GM12878 (cell line): ENCODE measurements around the gene OTULINL.

- RAMPAGE, long total RNA = no peak
- RRBS, 2 experiments = no CpG with 5 or more reads among the region's 2 CpGs
CAGE:
- cytosol, long polyA minus RNA = no peak
- cytosol, long polyA plus RNA = no peak
- long polyA plus RNA = no peak
- nucleolus, long total RNA = no peak
- nucleus, long polyA plus RNA = no peak
- nucleus, long total RNA = no peak
These were observed 984.1 kb upstream of the CTNND2 start for GRCh38 chr5:12888389-12888700.

GRCh38 chr5:14148765-14149461 lies 5.8 kb downstream of the TRIO start:
- RAMPAGE, long total RNA = no peak
- RRBS, 2 experiments = no CpG with 5 or more reads among the region's 11 CpGs
CAGE:
- cytosol, long polyA minus RNA = no peak
- cytosol, long polyA plus RNA = no peak
- long polyA plus RNA = no peak
- nucleolus, long total RNA = no peak
- nucleus, long polyA plus RNA = no peak
- nucleus, long total RNA = no peak

DNA sequence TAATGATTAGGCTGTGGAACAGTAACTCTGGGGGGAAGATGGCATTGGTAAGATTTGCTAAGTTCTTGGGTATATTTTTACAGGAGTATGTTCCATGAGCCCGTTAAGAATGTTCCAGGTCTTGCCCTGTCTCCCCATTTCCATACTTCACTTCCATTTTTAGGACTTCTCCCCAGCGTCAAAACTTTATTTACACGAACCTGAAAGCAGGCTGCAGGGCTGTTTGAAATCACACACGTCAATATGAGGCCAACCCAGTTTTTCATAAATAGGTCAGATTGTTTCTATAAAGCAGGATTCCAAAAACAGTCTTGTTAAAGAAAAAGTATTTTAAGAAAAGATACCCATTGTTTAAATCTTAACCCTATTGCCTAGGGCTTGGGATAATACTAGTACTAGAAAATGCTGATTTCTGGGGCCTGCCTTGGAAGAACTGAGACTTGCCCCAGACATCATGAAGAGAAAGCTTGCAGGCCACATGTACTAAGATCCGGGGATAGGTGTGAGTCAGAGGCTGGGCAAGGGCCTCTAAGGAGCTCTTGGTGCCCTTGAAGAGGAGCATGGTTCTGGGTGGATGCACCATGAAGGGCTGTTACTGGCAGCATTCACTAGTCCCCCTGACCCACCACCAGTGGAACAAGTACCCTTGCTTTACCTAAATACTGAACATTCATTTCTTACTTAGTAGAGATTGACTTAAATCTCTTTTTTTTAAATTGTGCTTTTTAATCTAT lies 24.2 kb downstream of the TRIO start:
- RAMPAGE, long total RNA = no peak
- RRBS, 2 experiments = no CpG with 5 or more reads among the region's 5 CpGs
CAGE:
- cytosol, long polyA minus RNA = no peak
- cytosol, long polyA plus RNA = no peak
- long polyA plus RNA = no peak
- nucleolus, long total RNA = no peak
- nucleus, long polyA plus RNA = no peak
- nucleus, long total RNA = no peak

DNA sequence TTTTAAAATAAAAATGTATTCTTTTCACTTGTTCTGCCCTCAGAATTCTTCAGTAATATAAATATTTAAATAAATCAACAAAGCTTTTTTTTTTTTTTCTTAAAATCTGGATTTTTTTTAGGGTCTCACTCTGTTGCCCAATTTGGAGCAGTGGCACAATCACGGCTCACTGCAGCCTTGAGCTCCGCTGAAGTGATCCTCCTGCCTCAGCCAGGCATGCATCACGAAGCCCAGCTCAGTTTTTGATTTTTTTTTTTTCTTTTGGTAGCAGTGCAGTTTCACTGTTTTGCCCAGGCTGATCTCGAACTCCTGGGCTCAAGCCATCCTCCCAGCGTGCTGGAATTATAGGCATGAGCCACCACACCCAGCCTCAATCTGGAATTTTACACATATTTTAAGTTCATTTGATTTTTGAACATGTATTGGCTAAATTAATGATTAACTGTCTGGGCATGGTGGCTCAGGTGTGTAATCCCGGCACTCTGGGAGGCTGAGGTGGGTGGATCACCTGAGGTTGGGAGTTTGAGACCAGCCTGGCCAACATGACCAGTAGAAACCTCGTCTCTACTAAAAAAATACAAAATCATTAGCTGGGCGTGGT lies 36.3 kb downstream of the TRIO start:
- RAMPAGE, long total RNA = no peak
- RRBS, 2 experiments = no CpG with 5 or more reads among the region's 8 CpGs
CAGE:
- cytosol, long polyA minus RNA = no peak
- cytosol, long polyA plus RNA = no peak
- long polyA plus RNA = no peak
- nucleolus, long total RNA = no peak
- nucleus, long polyA plus RNA = no peak
- nucleus, long total RNA = no peak

DNA sequence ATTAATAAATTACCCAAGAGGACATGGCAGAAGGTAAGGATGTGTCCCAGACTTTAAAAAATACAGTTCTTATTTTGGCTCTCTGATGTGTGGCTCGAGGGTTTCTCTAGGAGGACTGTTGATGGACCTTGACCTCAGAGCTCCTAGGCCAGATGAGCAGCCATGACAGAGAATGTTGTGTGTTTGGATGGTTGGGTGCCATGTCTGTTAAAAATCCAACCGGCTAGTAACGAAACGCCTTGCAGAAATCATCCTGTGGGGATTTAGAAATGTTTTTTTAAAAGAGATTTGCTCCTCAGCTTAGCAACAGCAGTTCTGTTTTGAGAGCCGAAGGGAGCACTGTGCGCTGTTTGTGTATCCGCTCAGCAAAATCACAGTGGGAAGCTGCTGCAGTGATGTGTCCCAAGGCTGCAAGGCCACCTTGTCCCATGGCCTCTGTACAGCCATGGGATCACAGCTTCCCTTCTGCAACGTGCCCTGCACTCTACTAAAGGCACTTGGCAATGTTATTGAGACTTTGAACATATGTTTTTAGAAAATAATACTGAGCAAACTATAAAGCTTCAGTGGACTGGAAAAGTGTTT lies 40.9 kb downstream of the TRIO start:
- RAMPAGE, long total RNA = no peak
- RRBS, 2 experiments = no CpG with 5 or more reads among the region's 8 CpGs
CAGE:
- cytosol, long polyA minus RNA = no peak
- cytosol, long polyA plus RNA = no peak
- long polyA plus RNA = no peak
- nucleolus, long total RNA = no peak
- nucleus, long polyA plus RNA = no peak
- nucleus, long total RNA = no peak

- RAMPAGE, long total RNA = no peak
- RRBS, 2 experiments = no CpG with 5 or more reads among the region's 4 CpGs
CAGE:
- cytosol, long polyA minus RNA = no peak
- cytosol, long polyA plus RNA = no peak
- long polyA plus RNA = no peak
- nucleolus, long total RNA = no peak
- nucleus, long polyA plus RNA = no peak
- nucleus, long total RNA = no peak
These were observed 56.7 kb downstream of the TRIO start for GRCh38 chr5:14199745-14200257.

DNA sequence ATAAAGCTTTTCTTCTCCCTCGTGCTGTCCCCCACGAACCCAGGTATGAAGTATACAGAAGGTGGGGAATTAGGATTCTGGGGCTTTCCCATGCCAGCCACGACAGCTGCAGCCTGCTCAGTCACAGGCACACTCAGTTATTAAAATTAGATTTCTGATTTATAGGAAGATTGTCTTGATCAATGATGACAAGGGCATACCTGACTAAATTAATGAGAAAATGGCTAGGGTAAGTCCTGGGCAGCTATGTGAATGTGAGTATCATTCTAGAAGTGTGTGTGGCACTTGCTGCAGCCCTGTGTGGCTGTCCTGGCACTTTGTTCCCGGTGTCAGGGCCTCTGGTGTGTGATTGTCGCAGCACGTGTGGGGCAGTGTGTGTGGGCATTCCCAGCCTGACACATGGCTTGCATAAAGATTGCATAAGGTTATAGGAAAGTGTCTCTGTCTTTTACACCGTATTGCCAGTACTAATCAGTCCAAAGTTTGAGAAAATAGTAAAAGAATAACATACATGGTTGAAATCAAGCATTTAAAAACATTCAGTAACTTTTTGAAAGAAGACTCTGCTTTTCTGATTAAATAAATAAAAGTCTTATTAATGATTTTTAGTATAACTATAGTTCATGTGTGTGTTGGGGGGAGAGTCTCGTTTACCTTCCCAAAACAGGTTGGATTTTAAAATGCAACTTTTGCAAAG lies 74.4 kb downstream of the TRIO start:
- RAMPAGE, long total RNA = no peak
- RRBS, 2 experiments = no CpG with 5 or more reads among the region's 8 CpGs
CAGE:
- cytosol, long polyA minus RNA = no peak
- cytosol, long polyA plus RNA = no peak
- long polyA plus RNA = no peak
- nucleolus, long total RNA = no peak
- nucleus, long polyA plus RNA = no peak
- nucleus, long total RNA = no peak

DNA sequence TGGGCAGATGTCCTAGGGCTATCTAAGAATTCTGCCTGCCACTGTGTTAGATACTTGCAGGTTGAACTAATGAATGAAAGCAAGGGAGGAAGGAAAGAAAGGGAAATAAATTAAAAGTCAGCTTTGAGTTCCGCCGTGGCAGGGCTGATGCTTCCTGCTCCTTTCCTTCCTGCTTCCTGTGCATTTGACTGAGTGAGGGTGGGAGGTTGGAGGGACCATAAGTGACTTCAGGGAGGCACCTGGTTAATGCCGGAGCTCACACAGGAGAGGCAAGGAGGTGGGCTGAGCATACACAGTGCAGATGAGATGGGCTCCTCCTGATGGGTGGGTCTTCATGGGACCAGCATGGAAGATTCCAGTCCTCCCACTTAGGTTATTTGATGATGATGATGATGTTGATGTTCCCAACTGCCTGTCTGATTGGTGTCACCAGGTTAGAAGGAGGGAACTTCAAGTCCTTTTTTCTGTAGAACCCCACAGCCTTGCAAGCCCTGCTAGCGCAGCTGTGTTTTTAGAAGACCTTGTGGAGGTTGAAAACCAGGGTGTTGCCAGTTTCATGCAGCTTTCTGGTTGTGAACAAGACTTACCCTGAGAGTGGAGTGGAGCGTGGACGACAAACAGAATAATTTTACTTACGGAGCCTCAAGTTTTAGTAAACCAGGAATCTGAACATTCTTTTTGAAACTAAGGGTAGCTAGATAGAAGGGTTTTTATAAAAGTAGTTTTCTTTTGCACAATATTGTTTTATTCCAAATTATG lies 82.9 kb downstream of the TRIO start:
- RAMPAGE, long total RNA = no peak
- RRBS, 2 experiments = no CpG with 5 or more reads among the region's 7 CpGs
CAGE:
- cytosol, long polyA minus RNA = no peak
- cytosol, long polyA plus RNA = no peak
- long polyA plus RNA = no peak
- nucleolus, long total RNA = no peak
- nucleus, long polyA plus RNA = no peak
- nucleus, long total RNA = no peak

GRCh38 chr5:14296903-14297265 lies 153.7 kb downstream of the TRIO start:
- RAMPAGE, long total RNA = no peak
- RRBS, 2 experiments = no CpG with 5 or more reads among the region's 11 CpGs
CAGE:
- cytosol, long polyA minus RNA = no peak
- cytosol, long polyA plus RNA = no peak
- long polyA plus RNA = no peak
- nucleolus, long total RNA = no peak
- nucleus, long polyA plus RNA = no peak
- nucleus, long total RNA = no peak

DNA sequence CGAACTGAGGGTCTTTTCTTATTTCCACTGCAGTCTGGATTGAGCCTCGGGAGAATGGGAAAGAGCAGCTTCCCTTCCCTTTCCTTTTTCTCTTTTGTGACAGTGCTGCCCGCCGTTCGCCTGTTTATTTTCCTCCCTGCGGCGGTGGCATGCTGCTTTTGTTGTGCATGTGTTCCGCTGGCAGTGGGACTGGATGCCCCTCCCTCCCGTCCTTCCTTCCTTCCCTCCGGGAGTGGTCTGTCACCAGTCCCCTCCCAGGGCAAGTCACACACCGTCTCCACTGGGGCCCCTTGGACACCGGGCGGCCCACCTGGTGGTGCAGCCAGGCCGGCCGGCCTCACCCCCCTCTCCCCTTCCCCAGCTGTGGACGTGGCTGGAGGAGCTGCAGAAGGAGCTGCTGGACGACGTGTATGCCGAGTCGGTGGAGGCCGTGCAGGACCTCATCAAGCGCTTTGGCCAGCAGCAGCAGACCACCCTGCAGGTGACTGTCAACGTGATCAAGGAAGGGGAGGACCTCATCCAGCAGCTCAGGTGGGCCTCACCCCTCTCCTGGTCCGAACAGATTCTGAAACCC lies 214.8 kb downstream of the TRIO start:
- RAMPAGE, long total RNA = no peak
- RRBS, 2 experiments = 98% methylated on average over 3 of the region's 24 CpGs
CAGE:
- cytosol, long polyA minus RNA = no peak
- cytosol, long polyA plus RNA = no peak
- long polyA plus RNA = no peak
- nucleolus, long total RNA = no peak
- nucleus, long polyA plus RNA = no peak
- nucleus, long total RNA = no peak

GRCh38 chr5:14440120-14440496 lies 141.5 kb upstream of the OTULINL start:
- RAMPAGE, long total RNA = no peak
- RRBS, 2 experiments = no CpG with 5 or more reads among the region's 8 CpGs
CAGE:
- cytosol, long polyA minus RNA = no peak
- cytosol, long polyA plus RNA = no peak
- long polyA plus RNA = no peak
- nucleolus, long total RNA = no peak
- nucleus, long polyA plus RNA = no peak
- nucleus, long total RNA = no peak

DNA sequence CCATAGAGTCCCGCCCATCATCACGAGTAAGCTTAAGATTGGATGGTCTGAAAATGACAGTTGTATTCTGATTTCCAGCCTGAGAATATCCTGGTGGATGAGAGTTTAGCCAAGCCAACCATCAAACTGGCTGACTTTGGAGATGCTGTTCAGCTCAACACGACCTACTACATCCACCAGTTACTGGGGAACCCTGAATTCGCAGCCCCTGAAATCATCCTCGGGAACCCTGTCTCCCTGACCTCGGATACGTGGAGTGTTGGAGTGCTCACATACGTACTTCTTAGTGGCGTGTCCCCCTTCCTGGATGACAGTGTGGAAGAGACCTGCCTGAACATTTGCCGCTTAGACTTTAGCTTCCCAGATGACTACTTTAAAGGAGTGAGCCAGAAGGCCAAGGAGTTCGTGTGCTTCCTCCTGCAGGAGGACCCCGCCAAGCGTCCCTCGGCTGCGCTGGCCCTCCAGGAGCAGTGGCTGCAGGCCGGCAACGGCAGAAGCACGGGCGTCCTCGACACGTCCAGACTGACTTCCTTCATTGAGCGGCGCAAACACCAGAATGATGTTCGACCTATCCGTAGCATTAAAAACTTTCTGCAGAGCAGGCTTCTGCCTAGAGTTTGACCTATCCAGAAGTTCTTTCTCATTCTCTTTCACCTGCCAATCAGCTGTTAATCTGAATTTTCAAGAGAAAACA lies 73.6 kb upstream of the OTULINL start:
- RAMPAGE, long total RNA = no peak
- RRBS, 2 experiments = no CpG with 5 or more reads among the region's 25 CpGs
CAGE:
- cytosol, long polyA minus RNA = no peak
- cytosol, long polyA plus RNA = no peak
- long polyA plus RNA = no peak
- nucleolus, long total RNA = no peak
- nucleus, long polyA plus RNA = no peak
- nucleus, long total RNA = no peak

- RAMPAGE, long total RNA = no peak
- RRBS, 2 experiments = 2% methylated on average over 60 to 61 of the region's 132 CpGs
CAGE:
- cytosol, long polyA minus RNA = no peak
- cytosol, long polyA plus RNA = no peak
- long polyA plus RNA = no peak
- nucleolus, long total RNA = no peak
- nucleus, long polyA plus RNA = no peak
- nucleus, long total RNA = no peak
These were observed at the start of gene OTULINL for GRCh38 chr5:14581376-14582586. TSS of gene OTULINL (plus strand) at chr5:14581792.

- RAMPAGE, long total RNA = no peak
- RRBS, 2 experiments = no CpG with 5 or more reads among the region's 12 CpGs
CAGE:
- cytosol, long polyA minus RNA = no peak
- cytosol, long polyA plus RNA = no peak
- long polyA plus RNA = no peak
- nucleolus, long total RNA = no peak
- nucleus, long polyA plus RNA = no peak
- nucleus, long total RNA = no peak
These were observed 11.5 kb upstream of the OTULIN start for GRCh38 chr5:14652878-14653656.

GRCh38 chr5:14668235-14668857 lies 3.8 kb downstream of the OTULIN start:
- RAMPAGE, long total RNA = no peak
- RRBS, 2 experiments = 2 to 3% methylated on average over 2 of the region's 7 CpGs
CAGE:
- cytosol, long polyA minus RNA = no peak
- cytosol, long polyA plus RNA = no peak
- long polyA plus RNA = start-site peak on the plus strand at chr5:14668477-14668682, 96 and 79 reads in 2 replicates
- nucleolus, long total RNA = start-site peak on the plus strand at chr5:14668574-14668591, 31 reads
- nucleus, long polyA plus RNA = start-site peak on the plus strand at chr5:14668510-14668644, 102 and 121 reads in 2 replicates
- nucleus, long total RNA = no peak

DNA sequence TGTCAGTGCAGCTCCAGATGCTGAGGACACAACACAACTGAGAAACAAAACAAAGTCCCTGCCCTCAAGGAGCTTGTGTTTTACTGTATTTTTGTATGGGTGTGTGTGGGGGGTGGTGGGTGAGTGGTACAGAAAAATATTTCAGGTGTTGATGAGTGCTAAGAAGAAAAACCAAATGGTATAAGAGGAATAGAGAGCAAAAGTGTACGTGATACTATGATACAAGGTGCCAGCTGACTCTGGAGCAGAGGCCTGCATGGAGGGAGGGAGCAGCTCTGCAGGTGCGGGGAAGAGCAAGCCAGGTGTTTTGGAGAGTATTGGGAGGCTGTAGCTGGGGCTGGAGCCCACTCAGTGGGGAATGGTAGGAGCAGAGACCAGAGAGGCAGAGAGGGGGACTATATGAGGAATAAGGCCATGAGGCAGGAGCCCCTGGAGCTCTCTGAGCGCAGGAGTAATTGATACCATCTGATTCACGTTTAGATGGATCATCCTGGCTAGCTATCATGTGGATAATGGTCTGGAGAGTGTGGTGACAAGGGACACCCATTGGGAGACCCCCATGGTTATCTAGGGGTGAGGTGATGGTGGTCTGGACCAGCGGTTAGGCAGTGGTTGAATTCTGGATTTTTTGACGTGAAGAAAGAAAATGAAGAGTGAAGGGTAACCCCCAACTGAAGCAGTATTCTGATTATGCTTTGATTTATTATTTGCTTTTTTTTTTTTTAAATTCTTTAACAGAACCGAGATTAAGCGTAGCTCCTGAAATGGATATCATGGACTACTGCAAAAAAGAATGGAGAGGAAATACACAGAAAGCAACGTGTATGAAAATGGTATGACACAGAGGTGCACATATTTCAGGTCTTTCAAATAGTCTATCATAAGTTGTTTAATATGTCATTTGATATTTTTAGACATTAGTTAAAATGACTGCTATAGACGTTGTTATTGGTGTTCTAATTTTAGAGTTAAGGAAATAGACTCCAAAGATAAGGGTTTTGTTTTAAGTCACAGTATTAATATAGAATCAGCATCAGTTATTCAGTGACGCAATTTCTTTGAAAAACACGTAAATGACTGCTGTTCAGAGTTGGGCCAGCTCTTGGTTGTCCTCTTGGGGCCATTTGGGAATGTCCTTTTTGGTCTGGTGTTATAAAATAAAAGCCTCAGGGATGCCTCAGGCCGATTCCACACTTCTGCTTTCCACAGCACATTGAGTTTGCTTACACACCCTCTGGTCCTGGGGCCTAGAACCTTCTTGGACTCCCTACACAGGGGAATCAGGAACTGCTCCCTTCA lies 13.9 kb downstream of the OTULIN start:
- RAMPAGE, long total RNA = no peak
- RRBS, 2 experiments = no CpG with 5 or more reads among the region's 13 CpGs
CAGE:
- cytosol, long polyA minus RNA = no peak
- cytosol, long polyA plus RNA = no peak
- long polyA plus RNA = no peak
- nucleolus, long total RNA = no peak
- nucleus, long polyA plus RNA = no peak
- nucleus, long total RNA = no peak

DNA sequence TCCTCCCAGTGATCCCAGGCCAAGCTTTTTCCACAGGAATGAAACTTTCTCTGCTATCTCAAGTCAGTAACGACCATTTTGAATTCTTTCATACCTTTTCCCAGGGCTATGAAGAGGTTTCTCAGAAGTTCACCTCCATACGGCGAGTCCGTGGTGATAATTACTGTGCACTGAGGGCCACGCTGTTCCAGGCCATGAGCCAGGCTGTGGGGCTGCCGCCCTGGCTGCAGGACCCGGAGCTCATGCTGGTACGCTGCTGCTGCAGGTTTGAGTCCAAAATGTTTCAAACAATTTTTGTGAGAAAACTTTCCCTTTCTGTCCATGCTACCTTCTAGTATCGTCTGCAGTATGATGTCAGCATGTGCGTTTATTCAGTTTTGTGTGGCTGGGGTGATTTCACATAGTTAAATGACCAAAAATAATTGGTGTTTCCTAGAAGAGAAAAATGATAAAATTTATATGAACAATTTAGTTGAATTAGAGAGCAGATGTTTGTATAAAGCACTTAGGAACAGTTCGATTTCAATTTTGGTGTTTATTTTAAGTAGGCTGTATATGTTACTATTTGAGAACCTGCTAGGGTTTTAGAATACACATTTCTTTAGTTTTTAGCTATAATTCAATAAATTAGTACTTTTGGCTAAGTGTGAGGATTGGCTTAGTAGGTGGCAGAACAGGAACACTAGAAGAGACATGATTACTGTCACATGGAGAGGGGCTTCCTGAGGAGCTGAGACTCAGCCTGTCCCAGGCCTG lies 17.0 kb downstream of the OTULIN start:
- RAMPAGE, long total RNA = no peak
- RRBS, 2 experiments = no CpG with 5 or more reads among the region's 11 CpGs
CAGE:
- cytosol, long polyA minus RNA = start-site peak on the plus strand centred at position 205 of the sequence, 8 bp wide, 28 reads
- cytosol, long polyA plus RNA = no peak
- long polyA plus RNA = no peak
- nucleolus, long total RNA = no peak
- nucleus, long polyA plus RNA = no peak
- nucleus, long total RNA = no peak

- RAMPAGE, long total RNA = no peak
- RRBS, 2 experiments = no CpG with 5 or more reads among the region's 8 CpGs
CAGE:
- cytosol, long polyA minus RNA = no peak
- cytosol, long polyA plus RNA = no peak
- long polyA plus RNA = no peak
- nucleolus, long total RNA = no peak
- nucleus, long polyA plus RNA = no peak
- nucleus, long total RNA = no peak
These were observed 38.0 kb downstream of the OTULIN start for GRCh38 chr5:14702544-14702831.

- RAMPAGE, long total RNA = no peak
- RRBS, 2 experiments = no CpG with 5 or more reads among the region's 10 CpGs
CAGE:
- cytosol, long polyA minus RNA = no peak
- cytosol, long polyA plus RNA = no peak
- long polyA plus RNA = no peak
- nucleolus, long total RNA = no peak
- nucleus, long polyA plus RNA = no peak
- nucleus, long total RNA = no peak
These were observed 41.5 kb downstream of the ANKH start for GRCh38 chr5:14830088-14830501.

DNA sequence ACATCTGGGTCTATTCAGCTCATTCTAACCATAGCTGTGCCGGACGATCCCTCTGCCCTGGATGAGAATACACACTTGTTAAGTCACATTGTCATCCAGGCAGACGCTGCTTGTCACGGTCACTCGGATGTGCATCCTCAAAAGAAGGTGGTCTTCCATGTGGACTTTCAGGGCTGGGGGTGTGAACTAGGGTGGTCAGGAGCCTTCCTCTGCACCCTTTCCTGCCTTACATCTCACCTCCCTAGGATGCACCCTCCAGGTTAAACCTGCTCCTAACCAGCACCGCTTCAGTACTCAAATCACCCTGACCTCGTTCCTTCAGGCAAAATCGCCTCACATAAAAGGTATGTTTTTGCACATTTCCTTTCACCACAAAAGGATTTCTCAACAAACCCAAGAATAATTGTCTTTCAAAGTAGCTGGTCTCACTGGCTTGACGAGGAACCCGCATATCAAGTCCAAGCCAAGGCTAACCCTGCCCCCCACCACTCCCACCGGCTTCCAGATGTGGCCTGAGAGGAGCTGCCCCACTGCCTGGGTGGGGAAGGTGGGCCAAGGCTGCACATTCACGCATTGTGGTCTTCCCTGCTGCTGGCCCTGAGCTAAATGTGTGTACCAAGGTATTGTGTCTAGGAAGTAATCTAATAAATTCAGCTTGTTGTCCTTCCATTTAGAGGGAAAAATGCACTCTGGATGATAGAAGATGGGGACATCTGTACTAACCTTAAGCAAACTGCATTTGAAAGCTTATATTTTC lies 21.7 kb downstream of the ANKH start:
- RAMPAGE, long total RNA = no peak
- RRBS, 2 experiments = no CpG with 5 or more reads among the region's 12 CpGs
CAGE:
- cytosol, long polyA minus RNA = no peak
- cytosol, long polyA plus RNA = no peak
- long polyA plus RNA = no peak
- nucleolus, long total RNA = no peak
- nucleus, long polyA plus RNA = no peak
- nucleus, long total RNA = no peak